Mesenchymal stem cell of the bone marrow (primary cell): Measurements from ENCODE around the genes RPS4Y1, TSPY10, HSFY2, RBMY1F and CDY1.

DNA sequence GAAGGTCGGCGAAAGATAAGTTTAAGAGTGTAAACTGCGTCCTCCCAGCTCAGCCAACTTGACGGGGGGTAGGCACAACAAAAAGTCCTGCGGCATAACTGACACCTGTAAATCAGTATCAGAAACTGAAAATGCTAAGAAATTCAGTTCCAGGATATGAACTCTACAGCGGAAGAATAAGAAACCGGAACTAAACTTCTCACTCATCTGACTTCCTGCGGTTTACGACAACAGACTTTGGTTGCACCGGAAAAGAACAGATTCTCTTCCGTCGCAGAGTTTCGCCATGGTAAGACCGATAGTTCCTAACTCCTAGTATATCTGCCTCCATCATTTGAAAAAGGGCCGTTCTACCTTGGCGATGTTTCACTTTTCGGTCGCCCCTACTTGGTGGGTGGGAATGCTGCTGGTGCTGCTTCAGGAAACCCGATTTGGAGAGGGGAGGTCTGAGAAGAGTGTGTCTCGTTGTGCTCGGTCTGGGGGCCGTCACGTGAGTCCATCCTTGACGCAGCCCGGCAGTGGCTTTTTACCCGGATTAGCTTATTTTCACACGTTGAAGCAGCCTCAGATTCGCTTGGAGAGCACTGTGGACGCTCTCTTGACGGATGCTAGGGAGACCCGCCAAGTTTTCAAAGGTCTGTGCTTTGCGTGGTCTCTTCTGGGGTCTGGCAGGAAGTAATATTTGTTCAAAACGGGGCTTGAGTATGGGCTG is at the start of gene RPS4Y1:
Gene RPS4Y1 (plus strand): TSS at position 264 of the 712 bp plus-strand sequence.
- CAGE, long polyA plus RNA = no peak

DNA sequence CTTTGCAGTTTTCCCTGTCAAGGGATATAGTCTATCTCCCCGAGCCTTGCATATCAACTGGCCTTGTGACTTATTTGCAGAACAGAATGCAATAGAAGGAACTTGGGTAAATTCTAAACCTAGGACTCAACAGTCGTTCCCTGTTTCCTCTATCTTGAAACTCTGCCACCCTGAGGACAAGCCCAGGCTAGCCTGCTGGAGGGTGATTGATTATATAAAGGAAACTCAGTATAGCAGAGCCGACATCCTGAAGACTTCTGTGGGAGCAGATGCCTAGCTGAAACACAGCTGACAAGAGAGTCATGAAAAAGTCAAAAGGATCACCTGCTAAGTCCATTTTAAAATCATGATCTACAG is 197.1 kb downstream of the TGIF2LY start:
- CAGE, long polyA plus RNA = no peak

DNA sequence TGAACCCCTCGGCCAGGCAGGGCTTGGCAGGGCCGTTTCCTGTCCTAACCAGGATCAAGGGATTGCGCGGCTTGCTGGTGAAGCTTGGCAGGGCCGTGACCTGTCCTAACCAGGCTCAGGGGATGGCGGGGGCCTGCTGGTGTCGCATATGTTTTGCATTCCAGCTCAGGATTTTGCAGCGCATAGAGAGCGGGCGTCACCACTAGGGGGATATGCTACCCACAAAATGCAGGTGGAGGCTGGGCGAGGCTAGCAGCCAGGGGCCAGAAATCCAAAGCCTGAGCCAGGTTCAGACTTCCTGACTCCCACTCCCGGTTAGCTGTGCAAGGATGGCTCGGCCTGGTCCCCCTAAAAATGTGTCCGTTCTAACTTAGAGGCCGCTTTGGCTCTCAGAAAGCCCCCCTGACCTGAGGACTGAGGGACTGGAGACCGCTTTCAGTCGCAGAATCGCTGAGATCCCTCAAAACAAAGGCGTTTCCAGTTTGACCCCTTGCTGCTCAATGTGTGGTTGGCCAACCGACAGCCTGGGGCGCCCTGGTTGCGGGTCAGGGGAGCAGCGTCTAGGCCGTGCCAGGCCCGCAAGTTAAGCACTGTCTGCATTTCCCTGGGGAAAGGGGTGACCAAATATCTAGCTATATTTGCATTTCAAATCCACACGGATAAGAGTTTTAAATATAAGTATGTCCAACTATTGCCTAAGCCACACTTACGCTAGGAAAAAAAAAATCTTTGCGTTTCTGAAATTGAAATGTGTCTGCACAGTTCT is 361.1 kb upstream of the AMELY start:
- CAGE, long polyA plus RNA = no peak

GRCh38 chrY:7275545-7276335 is 364.2 kb upstream of the AMELY start:
- CAGE, long polyA plus RNA = no peak

GRCh38 chrY:9527557-9528047 is at the start of gene TSPY10:
TSPY10 (plus strand) TSS chrY:9527880.
- CAGE, long polyA plus RNA = no peak

DNA sequence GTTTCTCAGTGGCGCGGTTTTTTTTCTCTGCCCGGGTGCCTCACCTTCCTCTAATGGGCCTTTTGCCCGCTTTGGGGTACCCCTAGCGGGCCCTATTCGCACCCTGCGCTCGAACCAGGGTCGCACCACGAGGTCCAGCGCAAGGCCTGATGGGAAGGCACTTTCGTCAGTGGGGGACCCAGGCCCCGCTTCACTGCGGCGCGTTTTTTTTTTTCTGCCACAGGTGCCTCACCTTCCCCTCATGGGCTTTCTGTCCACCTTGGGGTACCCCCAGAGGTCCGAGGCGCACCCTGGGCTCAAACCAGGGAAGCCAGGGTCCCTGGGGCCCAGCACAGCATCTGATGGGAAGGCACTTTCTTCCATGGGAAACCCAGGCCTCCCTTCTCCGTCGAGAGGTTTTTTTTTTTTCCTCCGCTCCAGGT is 1571.1 kb downstream of the TSPY10 start:
- CAGE, long polyA plus RNA = no peak

DNA sequence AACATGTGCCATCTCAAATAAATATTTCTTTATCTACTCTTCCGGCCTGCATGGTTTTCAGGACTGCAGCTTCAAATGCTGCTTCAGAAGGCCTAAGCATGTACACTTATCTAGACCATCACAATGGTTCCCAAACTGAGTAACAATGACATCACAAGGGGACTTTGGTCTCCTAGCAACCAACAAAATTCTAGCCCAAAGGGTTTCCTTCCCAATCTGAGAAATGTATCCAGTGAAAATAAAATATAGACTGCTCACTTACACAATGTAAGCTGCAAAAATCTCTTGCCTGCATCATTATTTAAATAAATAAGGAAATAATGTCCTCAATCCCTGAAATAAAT is at the start of gene HSFY2:
Gene HSFY2 (minus strand): TSS at position 129 of the 344 bp plus-strand sequence.
- CAGE, long polyA plus RNA = no peak

- CAGE, long polyA plus RNA = no peak
Observed at GRCh38 chrY:19055737-19056456, 282.4 kb upstream of the HSFY2 start.

- CAGE, long polyA plus RNA = no peak
Observed at GRCh38 chrY:19076688-19077879, 303.5 kb upstream of the HSFY2 start.

GRCh38 chrY:19107607-19108108 is 334.1 kb upstream of the HSFY2 start:
- CAGE, long polyA plus RNA = no peak

GRCh38 chrY:19502598-19503404 is 241.7 kb downstream of the KDM5D start:
- CAGE, long polyA plus RNA = no peak

- CAGE, long polyA plus RNA = no peak
Observed at GRCh38 chrY:19567629-19568345, 176.7 kb downstream of the KDM5D start.

DNA sequence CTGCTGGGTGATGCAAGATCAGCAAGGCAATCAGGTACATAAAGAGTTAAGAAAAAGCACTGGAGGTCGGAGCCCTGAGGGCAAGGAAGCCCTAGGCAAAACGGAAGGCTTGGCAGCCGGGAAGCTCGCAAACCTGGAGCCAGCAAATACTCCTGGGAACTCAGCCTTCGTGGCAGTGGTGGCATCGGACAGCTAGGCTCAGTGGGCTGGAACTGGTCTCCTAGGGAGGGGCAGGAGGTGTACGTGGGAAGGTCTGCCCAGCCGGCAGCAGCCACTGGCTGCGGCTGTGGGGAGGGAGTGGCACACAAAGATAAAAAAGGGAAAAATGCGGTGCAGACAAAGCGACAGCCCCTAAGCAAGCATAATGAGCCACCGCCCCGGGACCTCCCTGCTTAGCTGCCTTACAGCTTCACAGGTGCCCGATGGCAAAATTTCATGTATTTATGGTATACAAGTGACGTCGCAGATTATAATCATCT is 125.2 kb upstream of the KDM5D start:
- CAGE, long polyA plus RNA = no peak

- CAGE, long polyA plus RNA = no peak
Observed at GRCh38 chrY:21683245-21683663, 148.6 kb downstream of the RBMY1A1 start.

- CAGE, long polyA plus RNA = no peak
Observed at GRCh38 chrY:22182722-22183182, at the start of gene RBMY1F. RBMY1F (minus strand) TSS chrY:22182923.

- CAGE, long polyA plus RNA = no peak
Observed at GRCh38 chrY:25621765-25622405, at the start of gene CDY1. CDY1 (plus strand) TSS chrY:25622117.